PC-3 (cell line): Measurements from ENCODE around the genes CCDC142 and MRPL19.

- RAMPAGE, long total RNA, result no peak
These were observed 3.5 kb upstream of the TET3 start for GRCh38 chr2:73980952-73981877.

DNA sequence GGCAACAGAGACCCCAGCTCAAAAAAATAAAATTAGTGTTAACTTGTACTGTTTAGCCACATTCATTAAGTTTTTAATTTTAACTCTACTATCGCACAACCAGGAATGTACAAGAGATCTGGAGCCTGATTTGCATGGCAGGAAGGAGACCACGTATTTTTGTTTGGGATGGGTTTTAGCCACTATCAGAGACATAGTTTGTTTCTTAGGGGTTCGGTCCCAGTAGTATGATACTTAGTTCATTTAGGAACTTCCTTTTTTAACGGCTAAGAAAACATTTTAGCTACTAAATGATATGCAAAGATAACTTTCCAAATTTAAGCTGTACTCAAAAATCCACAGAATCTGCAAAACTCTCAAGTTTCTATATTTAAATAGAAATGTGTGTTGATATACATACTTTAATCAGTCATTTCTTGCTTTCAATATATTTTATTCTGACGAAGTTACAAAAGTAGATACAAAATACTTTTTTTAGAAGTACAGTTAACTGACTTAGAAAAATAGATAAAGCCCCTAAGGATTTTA, 4.5 kb upstream of the BOLA3 start:
- RAMPAGE, long total RNA, result no peak

DNA sequence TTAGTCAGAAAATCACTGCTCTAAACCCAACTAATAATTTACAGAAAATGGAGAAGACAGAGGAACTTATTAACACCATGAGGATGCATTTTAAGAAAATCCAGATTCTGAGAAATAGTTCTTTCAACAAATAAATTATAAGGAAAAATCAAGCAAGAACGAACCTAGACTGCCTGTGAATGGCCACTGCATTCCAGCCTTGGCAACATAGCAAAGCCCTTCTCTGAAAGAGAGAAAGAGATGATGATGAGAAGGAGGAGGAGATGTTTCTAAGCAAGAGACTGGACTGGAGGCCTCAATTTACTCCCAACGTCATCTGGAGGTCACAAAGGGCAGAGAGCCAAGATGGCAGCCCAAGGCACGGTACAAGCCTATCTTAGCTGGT, 6.5 kb upstream of the SLC4A5 start:
- RAMPAGE, long total RNA, result no peak

DNA sequence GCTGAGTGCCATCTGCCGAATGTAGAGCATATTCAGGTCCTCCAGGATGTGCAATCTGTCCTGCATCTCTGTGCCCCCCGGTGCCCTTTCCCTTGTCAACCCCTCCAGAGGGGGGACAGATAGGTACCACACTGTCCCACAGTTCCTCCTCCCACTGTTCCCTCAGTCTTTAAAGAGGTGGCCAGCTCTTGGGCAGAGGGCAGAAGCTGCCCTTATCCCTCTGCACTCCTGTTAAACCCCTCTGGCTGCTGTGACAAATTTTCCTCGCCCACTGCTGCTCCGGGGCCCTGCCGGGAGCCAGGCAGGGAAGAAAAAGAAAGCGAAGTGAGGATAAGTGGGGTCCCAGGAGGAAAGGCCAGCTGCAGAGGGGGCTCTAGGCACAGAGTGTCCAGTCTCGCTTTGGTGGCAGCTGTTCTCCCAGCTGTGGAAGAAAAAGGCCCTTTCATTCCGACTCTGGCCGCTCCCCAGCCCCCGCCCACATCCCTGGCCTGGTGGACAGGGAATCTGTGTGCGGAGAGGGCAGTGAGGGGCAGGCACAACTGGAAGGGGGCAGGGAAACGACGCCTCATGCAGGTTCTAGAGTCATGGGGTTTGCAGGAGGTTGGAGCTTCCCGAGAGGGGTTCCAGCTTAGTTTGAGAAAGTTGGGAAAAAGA, 2.1 kb downstream of the RTKN start:
- RAMPAGE, long total RNA, result no peak

DNA sequence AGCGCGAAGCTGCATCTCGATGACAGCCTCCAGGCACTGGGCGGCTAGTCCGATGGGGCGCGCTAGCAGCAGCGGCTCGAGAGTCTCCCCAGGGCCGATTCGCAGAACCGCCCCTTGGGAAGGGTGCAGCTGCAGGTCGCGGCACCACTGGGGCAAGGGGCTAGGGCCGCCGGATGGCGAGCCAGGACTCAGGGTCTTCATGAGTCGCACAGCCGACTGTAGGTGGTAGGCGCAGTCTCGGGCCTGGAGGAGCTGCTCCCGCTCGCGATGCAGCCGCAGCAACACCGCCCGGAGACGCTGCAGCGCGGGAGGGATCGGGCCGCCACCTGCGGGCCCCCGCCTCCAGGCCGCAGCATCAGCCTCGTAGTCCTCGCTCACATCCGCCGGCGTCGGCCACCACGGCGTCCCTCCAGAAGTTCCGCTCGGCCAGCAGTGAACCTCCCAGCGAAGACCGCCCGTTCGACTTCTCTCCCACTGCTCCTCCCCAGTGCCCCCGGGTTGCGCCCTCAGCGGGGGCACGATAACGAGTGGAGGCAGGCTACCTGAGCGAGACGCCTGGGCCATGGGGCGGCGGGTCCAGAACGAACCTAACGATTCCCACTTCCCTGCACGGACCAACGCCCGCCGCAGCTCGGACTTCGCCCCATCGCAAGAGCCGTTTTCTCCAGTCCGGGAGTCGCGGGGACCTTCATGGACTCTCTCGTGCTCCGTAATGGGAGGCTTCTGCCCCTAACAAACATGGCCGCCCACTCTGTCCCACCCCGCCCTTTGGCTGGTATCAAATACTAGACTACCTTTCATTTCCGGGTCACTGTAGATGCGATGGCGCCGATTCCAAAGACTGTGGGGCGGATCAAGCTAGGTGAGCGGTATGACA, at the start of gene CCDC142:
Gene CCDC142 (minus strand): TSS at position 725 of the 877 bp plus-strand sequence.
- RAMPAGE, long total RNA, result no peak

- RAMPAGE, long total RNA, result no peak
These were observed 6.1 kb downstream of the TTC31 start for GRCh38 chr2:74489002-74489354.

GRCh38 chr2:74497621-74498779, 1.4 kb downstream of the LBX2 start:
- RAMPAGE, long total RNA, result no peak

DNA sequence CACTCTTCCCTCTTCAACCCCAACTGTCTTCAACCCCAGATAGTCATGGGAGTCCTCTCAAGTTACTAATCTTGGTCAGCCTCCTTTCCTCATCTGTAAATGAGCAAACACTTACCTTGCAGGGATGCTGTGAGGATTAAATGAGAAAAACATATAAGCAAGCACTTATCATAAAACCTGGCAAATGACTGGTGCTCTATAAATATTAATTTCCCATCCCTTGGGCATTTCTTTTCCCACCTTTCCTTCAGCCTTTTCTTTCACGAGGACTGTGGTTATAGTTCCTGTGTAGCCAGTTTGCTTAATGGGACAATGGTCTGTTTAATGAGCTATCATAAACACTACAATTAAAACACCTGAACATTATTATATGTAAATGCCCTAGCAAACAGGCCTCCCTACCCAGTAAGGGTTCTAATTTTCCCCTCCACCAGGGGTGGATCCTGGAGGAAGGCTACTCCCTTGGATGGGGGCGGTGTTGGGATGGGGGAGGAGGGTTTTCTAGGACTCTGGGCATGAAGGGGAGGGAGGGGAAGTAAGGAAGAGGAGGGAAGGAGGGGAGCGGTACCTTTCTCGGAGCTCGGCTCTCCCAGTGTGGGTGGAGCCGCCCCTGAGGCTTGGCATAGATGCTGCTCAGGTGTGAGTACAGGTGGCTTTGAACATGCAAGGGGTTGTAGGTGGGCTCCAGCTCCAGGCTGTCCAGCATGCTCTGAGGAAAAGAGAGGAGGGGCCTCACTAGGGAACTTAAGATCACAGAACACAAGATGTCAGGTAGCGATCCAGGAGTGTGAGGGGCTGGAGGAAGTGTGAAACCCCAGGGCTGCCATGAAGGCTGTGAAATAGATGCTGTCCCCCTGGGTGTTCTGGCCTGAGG, 5.3 kb downstream of the DOK1 start:
- RAMPAGE, long total RNA, result no peak

GRCh38 chr2:74576598-74577275, 22.2 kb downstream of the DOK1 start:
- RAMPAGE, long total RNA, result no peak

GRCh38 chr2:74834375-74835416, 769 bp downstream of the HK2 start:
- RAMPAGE, long total RNA, result no peak

GRCh38 chr2:74865248-74865643, 31.3 kb downstream of the HK2 start:
- RAMPAGE, long total RNA, result no peak

DNA sequence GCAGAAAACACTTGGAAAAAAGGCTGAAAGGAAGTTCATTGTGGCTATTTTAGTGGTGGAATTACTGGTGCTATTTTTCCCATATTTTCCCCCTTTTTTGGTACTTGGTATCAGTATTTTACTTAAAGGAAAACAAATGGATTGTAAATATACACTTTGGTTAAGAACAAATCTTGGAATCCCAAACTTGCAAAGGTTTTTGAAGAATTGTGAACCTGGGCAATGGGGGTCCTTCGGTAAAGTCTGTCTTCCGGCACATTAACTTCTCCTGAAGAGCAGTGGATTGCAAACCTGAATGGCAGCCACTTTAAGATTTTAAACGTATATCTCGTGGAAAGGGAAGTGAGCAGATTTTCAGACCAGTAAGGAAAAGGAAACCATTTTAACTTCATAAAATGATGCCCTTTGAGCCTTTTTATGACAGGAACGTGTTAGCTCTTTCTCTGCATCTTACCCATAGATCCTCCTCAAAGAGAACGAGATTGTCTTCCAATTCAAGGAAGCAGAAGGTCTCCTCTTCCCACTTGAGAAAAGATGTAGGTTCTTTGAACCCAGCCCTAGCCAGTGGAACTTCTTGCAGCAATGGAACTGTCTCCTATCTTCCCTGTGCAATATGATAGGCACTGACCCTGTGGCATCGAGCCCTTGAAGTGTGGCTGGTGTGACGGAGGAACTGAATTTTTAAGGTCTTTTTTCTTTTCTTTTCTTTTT, 35.5 kb downstream of the HK2 start:
- RAMPAGE, long total RNA, result no peak

DNA sequence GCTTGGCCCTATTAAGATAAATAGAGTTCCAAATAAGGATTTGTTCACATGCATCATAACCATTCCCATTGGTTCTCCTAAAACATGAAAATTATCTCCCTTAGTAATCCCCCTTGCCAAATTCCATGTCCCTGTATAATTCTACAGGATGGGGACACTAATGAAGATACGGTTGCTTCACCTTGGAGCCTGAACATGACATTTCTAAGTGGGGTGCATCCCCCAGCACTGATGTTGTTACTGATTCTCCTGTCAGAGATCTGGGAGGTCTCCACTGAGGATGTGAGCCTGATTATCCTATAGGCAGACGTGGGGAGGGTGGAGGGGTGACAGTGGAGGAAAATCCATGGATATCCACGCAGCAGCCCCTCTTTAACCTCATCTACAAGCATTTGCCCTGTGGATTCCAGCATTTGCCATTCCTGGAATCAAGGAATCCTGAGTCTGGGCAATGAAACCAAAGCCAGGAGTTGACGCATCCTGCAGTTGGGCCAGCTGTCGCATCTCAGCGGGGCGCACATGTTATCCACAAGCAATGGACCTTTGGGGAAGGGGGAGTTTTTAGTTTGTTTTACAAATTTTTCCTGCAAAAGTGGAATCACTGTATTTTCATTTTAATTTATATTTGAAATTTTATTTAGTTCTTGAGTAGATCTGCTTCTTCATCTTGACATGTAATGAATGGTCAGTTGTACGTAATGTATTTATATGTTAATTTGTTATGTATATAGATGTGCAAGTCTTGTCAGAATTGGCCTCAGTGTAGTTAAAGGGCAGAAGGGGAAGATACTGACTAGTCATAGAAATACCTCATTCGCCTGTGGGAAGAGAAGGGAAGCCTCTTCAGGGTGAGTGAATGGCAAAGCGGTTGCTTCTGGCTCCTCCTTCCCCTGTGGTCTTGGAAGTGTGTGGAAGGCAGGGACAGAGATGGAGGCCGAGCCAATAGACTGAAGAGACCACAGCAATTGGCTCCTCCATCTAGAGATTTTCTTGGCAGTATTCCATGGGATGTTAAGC, 57.5 kb downstream of the HK2 start:
- RAMPAGE, long total RNA, result no peak

- RAMPAGE, long total RNA, result no peak
These were observed 10.7 kb upstream of the POLE4 start for GRCh38 chr2:74947781-74948149.

DNA sequence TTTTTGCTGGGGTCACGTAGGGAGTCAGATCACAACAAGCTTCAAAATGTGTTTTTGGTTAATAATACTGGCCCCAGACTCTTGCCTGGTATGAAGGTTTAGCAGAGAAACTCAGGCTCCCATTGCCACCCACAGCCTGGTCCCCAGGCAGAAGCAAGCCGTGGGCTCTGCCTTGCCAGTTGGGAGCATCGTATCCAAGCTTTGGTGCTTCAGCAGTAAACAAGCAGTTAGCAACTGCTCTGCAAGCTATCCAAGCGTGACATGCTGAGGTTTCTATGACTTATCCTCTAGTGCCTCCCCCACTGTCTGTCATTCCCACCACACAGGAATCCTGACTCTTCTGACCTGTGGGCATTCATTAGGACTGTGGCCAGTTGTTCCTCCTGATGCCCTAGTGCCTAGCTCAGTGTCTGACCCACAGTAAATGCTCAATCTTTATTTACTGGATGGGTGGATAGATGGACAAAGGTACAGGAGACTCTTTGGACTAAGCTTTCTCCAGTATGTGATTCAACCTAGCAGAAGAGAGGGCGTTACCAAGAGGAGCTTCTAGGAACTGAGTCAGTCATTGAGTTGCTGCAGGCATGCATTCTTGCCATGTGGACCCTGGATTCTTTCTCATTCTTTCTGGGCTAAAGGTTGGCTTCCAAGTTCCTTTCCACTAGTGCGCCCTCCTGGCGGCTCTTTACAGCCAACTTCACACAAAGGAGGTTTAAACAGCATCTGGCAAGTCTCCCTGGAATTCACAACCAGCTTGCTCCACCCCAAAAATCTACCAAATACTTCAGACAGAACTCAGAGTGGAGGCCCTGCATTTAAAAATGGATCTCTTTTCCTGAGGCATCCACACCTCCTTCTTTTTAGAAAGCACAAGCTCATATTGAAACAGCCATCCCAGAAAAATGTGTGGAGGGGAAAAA, 40.6 kb upstream of the MRPL19 start:
- RAMPAGE, long total RNA, result no peak

DNA sequence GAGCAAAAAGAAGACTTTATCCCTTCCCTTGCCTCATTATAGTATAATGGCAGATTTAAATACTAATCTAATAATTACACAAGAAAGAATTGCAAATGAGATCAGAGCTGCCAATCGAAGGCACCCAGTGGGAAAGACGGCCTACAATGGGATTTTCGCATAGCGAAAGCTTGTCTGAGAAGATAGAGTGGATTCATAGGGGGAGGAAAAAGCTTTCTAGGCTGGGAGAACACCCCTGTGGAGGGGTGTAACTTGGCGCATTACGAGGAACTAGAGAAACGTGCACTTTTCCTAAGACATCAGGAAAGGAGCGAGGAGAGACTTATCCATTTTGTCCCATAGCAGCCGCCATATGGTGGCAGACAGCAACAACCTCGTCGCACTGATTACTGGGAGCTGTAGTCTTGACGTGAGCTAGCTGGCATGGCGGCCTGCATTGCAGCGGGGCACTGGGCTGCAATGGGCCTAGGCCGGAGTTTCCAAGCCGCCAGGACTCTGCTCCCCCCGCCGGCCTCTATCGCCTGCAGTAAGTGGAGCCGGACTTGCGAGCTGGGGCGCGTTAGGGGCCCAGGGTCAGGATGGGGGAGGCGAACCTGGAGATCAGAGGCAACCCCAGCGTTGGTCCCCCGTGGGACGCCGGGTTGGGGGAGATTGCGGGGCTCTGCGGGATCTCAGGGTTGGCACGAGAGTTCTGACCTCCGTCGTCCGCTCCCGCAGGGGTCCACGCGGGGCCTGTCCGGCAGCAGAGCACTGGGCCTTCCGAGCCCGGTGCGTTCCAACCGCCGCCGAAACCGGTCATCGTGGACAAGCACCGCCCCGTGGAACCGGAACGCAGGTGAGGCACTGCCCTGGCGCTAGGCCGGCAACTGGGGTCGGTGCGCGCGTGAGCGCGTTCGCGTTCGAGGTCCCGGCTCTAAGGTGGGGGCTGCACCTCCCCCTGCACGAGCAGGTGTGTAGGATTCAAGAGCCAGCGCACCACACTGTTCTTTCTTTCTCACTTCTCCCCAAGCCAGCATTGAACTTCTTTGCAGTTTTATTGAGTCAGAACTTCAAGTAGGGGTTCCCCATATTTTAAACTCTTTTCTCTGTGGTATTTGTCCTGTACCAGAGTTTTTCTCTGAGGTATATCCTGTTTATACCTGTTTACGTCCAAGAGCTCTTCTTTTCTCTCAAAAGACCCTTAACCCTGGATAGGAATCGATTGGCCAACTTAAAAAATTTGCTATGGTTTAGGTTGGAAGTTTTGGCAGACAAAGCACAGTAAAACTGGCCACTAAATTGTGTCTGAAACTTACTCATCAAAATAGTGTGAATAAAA, at the start of gene MRPL19:
Gene MRPL19 (plus strand): TSS at position 399 of the 1,318 bp plus-strand sequence.
- RAMPAGE, long total RNA, result start-site peak on the plus strand centred at position 419 of the sequence, 16 bp wide, 175 and 109 reads in 2 replicates

DNA sequence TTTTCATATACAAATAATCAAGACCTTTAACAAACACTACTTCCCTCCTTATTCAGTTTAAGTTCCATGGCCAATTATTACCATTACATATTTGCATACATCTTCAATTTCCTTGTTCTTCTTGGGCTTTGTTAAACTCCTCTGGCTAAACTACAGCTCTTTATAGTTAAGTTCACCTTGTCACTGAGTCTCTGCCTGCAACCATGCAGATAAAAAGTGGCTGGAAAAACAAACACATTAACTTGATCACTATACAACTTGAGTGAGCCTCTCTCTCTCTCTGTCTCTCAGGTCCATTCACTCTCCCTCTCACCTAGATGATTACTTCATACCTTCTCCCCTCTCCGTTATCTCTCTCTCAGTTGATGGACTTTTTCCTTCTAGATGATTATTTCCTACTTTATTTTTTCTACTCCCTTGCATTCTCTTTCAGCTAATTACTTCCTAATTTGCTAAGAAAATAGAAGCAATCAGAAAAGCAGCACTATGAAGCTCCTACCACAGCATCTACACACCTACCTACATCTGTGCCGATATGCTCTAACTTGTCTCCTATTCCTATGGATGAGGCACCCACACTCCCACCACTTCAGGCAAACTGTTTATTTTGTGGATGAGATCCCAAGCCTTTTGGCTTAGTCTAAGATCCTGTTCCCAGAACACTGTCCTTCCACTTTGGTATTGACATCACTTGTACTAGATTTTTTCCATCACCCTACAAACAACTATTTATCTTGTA, 30.2 kb downstream of the GCFC2 start:
- RAMPAGE, long total RNA, result no peak

DNA sequence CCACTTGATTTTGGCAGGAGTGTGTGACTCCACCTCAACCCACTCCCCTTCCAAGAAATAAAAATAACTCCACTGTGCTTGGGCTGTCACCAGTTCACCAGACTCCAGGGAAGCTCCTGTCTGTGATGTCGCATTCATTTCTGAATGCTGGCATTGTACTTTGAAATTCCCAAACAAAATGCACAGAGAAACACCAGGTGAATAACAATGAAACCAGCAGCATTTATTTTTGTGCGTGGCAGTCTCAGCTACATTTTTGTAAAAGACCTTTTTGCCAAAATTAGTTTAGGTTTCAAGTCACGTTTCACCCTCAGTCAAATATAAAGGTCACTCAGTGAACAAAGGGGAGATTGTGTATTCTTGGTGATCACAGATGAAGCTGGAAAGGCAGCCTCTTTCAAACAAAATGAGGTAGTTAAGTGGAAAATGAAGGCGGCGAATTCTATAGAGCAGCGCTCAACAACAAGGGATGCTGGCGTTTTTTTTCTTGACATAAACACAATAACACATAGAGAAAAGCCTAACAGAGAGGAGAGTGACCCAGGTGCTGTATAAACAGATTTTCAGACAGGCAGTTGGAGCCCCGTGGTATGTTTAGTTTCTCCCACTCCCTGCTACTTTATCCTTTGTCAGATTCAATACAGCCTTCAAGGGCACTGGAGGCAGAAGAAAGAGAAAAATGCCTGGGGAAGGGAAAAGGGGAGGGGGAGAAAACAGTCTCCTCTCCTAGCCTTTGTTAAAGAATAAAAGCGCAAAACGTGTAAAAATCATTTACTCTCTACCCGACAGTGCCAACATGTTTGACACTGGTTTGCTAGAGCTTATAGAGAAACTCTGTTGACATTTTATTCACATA, 210.4 kb upstream of the GCFC2 start:
- RAMPAGE, long total RNA, result no peak

- RAMPAGE, long total RNA, result no peak
These were observed 734.3 kb upstream of the GCFC2 start for GRCh38 chr2:76444783-76445555.

DNA sequence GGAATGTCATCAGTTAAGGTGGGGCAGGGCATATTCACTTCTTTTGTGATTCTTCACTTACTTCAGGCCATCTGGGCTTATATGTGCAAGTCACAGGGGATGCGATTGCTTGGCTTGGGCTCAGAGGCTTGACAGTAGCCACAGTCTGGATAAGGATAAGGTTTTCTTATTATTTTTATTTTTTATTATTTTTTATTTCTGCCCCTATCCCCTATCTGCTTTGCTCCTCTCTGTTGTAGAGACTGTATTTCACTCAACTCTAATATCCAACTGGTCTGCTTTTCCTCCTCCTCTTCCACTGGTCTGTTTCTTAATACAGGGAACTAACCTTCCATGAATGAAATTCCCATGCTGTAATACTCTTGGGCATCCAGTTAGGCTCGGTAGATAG, 868.9 kb upstream of the GCFC2 start:
- RAMPAGE, long total RNA, result no peak